B cell (primary cell): ENCODE data around the gene CRISP3.

DNA sequence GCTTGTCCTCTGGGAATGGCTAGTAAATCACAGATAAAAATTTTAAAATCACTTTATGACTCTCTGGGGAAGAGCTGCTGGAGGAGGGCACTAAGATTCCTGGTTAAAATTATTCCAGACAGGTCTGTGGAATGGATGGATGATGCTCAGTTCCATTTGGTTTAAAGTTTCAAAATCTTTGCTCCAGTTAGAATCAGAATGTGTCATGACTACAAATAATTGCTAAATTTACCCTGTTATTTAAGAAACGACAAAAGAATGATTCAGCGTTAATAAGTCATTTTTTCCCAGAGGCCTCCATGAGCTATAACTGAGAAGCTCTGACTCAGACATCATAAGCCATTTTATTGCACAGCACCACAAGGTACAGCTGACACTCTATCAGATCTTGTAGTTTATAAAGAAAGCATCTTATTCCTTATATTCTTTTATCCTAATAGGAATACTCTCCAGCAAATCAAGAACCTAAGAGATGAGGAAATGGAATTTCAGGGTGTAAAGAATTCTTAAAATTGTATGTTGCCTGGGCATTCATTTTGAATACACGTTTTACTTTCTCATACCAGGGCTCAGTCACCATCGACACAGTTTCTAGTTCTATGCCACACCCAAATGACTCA, 636.1 kb downstream of the MMUT start:
- PRO-cap, result no peak
- CAGE, long polyA plus RNA, result no peak

DNA sequence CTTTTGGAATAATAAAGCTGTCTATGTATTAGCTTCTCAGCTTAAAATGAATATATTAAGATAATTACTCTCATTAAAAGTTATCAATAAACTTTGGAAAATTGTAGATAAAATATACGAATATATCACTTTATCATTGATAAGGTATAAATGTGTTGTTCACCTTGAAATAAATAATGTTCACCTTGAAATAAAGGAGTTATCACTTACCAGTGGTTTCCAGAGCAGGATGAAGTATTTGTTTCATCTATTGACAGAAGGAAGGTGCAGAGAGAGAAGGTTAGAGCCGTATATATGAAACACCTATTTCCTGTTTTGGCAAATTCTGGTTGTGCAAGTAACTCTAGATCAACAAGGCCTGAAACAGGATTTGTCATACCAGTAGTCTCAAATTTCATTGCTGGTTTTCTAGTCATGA, at the start of gene CRISP3:
Gene CRISP3 (minus strand): TSS at position 268 of the 418 bp plus-strand sequence.
- PRO-cap, result no peak
- CAGE, long polyA plus RNA, result no peak

DNA sequence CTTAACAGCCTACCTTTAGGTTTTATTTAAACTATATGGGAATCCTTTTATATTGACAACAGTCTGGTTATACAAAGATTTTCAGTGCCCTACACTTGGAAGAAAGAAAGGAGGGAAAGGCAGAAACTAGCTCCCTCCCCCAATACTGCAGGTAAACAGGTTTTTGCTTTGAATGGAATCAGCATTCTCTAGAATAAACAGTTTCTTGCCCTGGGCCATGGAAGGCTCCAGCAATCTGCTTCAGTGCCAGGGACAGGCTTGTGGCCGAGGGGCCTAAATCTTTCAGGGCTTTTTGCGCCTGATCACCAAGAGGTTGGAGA, 23.7 kb downstream of the TFAP2B start:
- PRO-cap, result no peak
- CAGE, long polyA plus RNA, result no peak

DNA sequence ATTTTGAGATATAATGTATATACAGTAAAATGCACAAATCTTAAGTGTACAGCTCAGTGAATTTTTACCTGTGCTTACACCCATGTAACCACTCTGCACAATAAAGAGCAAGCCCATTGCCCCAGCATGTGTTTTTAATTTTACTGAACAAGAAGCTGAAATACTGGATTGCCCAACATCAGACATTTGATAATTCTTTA, 1.1 kb upstream of the MCM3 start:
- PRO-cap, result no peak
- CAGE, long polyA plus RNA, result no peak

GRCh38 chr6:52361261-52361847, 597 bp upstream of the PAQR8 start:
- PRO-cap, result bidirectional peak, plus-strand start at chr6:52361761, minus-strand start at chr6:52361666
- CAGE, long polyA plus RNA, result no peak

GRCh38 chr6:52362306-52363393, 699 bp downstream of the PAQR8 start:
- PRO-cap, result no peak
- CAGE, long polyA plus RNA, result no peak

- PRO-cap, result no peak
- CAGE, long polyA plus RNA, result no peak
Observed at GRCh38 chr6:52518468-52518671, 58.5 kb downstream of the TRAM2 start.

DNA sequence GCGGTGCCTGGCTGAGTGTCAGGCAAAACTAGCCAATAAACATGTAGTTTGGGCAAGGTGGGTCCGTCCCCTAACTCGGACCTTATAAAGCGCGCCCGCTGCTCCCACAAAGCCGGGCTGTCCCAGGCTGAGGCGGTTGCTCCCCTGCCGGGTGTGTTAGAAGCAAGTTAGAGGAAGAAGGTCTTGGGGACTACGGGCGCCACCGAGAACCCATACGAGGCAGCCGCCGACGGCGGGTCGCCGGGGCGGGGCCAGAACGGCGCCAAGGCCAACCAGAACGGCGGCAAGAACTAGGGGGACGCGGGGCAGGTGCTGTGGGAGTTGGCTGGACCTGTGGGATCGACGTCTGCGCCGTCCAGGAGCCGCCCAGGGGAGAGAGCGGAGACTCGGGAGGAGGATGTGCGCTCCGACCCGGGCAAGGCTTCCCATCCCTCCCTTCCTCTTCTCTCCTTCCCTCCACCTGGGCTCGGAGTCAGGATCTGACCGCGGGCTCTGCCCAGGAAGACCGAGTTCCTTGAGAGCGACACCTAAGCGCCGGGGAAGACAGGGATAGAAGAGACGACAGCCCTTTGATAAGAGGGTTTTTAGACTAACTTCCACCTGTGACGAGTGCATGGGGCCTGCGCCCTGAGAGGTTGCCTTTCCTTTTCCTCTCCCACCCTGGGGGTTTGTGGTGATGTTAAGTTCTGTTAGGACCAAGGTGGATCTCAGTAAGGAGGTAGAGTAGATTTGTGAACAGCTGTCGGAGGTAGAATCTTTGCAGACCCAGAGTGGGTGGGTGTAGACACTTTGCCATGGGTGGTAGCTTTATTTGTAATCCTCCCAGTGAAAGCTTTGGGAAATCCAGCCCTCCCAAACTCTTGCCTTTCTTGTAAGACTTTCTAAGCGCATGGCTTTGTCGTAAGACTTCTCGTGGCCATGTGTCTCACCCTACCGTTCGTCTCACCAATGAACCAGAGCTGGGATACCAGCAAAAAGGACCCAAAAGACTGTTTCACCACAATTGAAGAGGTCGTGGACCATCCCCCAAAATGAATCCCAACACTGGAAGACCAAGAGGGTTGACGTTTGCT, 6.3 kb upstream of the TMEM14A start:
- PRO-cap, result bidirectional peak, plus-strand start at position 115 of the sequence, minus-strand start outside the sequence
- CAGE, long polyA plus RNA, result no peak

- PRO-cap, result no peak
- CAGE, long polyA plus RNA, result no peak
Observed at GRCh38 chr6:52801446-52802117, 2.0 kb downstream of the GSTA1 start.

- PRO-cap, result no peak
- CAGE, long polyA plus RNA, result no peak
Observed at GRCh38 chr6:52803990-52804324, 341 bp upstream of the GSTA1 start.

GRCh38 chr6:53058376-53059127, 3.1 kb downstream of the CILK1 start:
- PRO-cap, result no peak
- CAGE, long polyA plus RNA, result no peak

DNA sequence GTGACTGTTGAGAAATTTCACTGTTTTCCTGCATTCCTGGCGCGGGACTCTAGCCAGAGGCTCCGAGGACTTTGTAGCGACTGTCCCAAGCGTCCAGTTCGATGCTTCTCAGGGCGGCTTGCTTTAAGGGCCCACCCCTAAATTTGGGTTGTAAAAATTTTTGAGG, 277 bp upstream of the FBXO9 start:
- PRO-cap, result no peak
- CAGE, long polyA plus RNA, result no peak

- PRO-cap, result no peak
- CAGE, long polyA plus RNA, result no peak
Observed at GRCh38 chr6:53236316-53237047, 87.8 kb upstream of the GCM1 start.

DNA sequence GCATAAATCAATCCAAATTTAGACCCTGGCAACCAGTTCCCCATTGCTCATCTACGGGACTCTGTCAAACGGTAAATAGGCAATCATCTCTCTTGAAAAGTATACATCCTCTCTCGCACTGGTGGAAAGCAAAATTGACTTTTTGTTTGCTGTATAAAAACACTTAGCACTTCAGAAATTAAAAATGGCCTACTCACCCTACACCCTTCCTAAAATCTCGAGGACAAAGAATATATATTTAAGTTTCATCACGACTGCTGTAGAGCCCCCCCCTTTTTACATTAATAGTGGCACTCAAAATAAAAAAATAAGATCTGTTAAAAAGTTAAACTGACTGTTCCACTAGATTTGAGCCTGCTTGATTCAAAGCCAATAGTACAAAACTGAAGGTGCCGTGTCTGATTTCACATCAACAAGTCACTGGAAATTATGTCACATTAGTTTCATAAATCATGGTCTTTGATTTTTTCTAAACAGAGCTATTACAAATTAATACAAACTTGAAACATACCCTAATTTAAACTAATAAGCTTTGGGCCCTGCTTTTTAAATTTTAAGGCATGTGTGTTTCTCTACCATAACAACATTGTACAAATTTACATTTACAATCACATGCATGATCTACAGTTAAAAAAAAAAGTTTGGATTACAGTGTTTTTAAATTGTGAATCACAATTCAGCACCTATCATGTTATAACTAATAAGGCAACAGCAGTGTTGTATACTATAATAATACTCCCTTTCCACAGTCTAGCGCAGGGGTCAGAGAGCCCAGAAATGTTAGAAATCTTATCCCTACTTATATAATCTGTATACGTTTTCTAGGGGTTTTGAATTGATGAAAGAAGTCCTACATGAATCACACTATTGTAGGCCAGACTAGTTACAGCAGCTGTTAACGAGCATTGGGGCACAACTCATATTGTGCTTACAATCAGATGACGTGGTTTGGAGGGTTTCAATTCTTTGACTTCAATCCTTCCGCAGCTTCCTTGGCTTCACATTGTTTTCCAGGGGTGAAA, 80.3 kb downstream of the ELOVL5 start:
- PRO-cap, result no peak
- CAGE, long polyA plus RNA, result no peak

DNA sequence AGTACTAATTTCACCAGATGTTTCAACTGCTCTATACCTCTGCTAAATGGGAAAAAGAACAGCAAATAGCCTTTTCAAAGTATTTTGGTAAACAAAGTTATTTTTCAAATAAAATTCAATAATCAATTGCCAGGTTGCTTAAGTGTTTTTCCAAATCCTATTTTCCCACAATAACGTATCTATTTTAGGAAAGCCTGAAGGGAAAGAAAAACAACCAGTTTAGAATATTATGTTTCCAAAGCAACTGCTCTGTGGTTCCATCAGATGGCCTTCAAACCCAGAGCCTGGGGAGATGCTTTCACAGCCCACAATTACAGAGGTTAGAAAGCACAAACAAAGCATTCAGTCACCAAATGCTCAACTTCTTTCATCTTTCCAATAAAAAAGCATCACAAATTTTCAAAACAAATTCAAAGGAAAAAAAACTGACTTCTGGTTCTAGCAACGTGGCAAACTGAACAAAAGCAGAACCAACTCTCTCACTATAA, 66.0 kb downstream of the ELOVL5 start:
- PRO-cap, result no peak
- CAGE, long polyA plus RNA, result no peak

DNA sequence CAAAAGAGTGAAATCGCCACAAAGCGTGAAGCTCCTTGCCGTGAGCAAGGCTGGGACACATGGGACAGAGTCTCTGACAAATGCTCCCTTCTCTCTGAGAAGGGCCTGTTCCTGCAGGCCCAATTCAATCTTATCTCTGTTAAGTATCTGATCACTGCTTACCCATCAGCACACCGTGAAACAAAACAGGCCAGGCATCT, 79.3 kb downstream of the GCLC start:
- PRO-cap, result no peak
- CAGE, long polyA plus RNA, result no peak

DNA sequence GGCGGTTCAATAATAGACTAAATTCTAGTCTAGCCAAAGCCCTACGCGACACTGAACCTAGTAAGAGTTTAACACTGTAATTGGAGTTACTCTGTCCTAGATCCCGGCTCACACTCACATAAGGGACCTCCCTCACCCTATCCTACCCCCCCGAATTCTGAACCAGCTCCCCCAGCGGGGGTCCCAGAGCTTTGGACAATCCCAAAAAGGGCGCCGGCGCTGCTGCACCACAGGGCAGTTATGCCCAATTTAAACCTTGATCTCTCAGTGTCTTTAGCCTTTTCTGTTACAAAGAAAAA, 2.4 kb upstream of the GCLC start:
- PRO-cap, result no peak
- CAGE, long polyA plus RNA, result no peak

- PRO-cap, result unidirectional peak, plus-strand start at chr6:53647672
- CAGE, long polyA plus RNA, result no peak
Observed at GRCh38 chr6:53647602-53647801, 18.1 kb downstream of the KLHL31 start.

DNA sequence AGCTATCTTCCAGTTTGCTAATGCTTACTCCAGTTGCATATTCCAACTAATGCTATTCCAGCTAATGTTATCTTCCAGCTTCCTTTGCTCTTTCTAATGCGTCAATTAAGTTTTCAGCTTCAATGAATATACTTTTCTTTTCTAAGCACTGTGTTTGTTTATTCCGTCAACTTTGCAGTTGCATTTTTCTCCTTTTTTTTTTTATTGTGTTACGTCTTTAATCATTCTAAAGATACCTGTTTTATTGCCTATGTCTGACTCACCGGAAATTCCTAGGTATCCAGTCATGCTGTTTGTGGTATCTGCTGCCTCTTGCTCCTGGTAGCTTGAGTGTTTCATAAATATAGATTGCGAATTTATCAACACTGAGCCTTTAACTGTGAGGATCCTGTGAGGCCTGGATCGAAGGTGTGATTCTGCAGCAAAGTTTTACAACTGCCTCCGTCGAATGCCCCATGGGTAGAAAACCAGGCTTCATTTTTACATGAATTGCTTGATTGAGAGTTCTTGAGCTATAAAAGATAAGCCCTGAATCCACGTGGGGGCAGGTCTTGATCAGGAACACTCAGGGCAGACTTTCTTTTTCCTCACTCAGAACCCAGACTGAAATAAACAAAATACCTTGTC, 60.3 kb upstream of the LRRC1 start:
- PRO-cap, result no peak
- CAGE, long polyA plus RNA, result no peak

DNA sequence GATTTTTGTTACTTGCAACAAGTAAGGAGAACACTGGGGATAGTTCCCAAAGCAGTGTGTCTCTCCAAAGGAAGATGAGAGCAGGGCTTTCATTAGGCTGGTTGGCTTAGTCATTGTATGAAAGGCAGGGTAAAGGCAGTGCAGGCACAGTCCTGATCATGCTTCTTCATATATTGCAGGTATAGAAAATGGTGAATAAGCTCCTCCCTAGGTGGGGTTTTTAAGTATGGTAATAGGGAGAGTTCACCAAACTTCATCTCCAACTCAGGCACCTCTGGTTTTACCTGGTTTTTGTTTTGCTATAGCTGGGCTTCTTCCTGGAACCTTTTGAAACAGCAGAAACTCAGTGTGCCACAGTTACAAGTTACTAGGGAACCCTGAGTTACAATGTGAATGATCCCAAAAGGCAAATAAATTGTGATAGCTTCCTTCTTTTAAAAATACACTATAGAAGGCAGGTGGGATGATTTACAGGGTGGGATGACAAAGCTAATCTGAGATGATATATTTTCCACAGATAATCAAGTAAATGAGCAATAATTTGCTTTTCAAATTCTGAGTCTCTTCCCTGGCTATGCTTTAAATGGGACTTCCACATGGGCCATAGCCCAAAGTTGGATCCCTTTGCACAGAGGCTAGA, 101.4 kb upstream of the MLIP start:
- PRO-cap, result no peak
- CAGE, long polyA plus RNA, result no peak